SK-N-DZ (cell line): Measurements from ENCODE around the genes RSPH6A and IGFL1.

RAMPAGE:
- cytosol, long total RNA, result no peak
- nucleus, long total RNA, result no peak
Observed at GRCh38 chr19:45532177-45532784, 25.0 kb downstream of the VASP start.

GRCh38 chr19:45764650-45765311 lies 4.3 kb downstream of the SIX5 start:
RAMPAGE:
- cytosol, long total RNA, result no peak
- nucleus, long total RNA, result no peak

RAMPAGE:
- cytosol, long total RNA, result no peak
- nucleus, long total RNA, result no peak
Observed at GRCh38 chr19:45769523-45770141, 580 bp upstream of the SIX5 start.

DNA sequence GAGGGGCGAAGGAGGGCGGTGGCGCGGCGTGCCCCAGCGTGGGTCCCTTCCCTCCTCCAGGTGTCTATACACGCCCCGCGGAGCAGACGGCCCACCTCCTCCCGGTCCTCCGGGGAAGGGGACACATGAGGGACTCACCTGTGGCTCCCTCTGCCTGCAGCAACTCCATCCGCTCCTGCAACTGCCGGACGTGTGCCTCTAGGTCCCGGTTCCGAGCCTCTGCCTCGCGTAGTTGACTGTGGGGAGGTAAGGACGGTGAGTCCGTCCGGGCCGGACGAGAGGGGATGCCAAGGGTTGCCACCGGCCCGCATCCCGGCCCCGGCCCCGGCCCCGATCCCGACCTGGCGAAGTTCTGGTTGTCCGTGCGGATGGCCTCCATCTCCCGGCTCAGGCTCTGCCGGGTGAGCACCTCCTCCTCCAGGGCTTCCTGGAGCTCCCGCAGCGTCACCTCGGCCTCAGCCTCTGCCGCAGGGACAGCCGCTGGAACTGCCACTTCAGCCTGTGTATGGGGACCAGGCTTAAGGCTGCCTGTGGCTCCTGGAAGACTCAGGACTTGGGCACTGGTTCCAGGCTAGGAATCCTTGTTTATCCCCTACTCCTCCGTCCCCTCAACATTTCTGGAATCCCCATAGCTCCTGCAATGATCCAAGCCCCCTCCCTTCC lies 2.5 kb upstream of the SIX5 start:
RAMPAGE:
- cytosol, long total RNA, result no peak
- nucleus, long total RNA, result no peak

GRCh38 chr19:45779019-45780089 lies 2.9 kb downstream of the DMPK start:
RAMPAGE:
- cytosol, long total RNA, result no peak
- nucleus, long total RNA, result no peak

DNA sequence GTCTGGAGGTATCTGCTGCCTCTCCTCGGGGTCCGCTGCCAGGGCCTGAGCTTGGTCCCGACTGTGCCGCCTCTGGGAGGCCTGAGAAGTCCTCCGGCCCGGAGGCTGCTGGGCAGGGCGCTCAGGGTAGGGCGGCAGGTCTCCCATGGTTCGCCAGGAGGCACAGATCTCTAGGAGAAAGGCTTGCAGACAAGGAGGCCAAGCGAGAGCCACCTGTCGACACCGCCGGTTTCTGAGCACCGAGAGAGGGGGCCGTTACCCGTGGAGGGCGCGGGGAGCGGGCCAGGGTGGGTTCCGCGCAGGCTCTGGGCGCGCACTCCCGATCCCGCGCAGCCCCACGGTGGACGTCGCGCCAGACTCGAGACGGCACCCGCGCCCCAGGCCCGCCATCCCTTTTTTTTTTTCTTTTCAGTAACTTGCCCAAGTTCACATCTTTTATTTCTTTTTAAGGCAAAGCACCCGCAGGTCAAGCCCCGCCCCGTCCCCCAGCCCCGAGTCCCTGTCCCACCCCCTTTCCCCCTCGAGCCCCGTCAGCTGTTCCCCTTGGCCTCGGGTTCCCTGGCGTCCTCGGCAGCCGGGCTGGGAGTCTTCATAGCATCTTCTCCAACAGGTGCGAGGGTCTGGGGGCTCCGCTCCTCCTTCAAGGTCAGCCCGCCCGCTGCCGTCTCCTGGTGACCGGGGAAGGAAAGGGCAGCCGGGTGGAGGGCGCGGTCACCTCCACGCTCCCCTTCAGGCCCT lies at the start of gene RSPH6A:
Gene RSPH6A (minus strand): TSS at position 279 of the 738 bp plus-strand sequence.
RAMPAGE:
- cytosol, long total RNA, result no peak
- nucleus, long total RNA, result no peak

DNA sequence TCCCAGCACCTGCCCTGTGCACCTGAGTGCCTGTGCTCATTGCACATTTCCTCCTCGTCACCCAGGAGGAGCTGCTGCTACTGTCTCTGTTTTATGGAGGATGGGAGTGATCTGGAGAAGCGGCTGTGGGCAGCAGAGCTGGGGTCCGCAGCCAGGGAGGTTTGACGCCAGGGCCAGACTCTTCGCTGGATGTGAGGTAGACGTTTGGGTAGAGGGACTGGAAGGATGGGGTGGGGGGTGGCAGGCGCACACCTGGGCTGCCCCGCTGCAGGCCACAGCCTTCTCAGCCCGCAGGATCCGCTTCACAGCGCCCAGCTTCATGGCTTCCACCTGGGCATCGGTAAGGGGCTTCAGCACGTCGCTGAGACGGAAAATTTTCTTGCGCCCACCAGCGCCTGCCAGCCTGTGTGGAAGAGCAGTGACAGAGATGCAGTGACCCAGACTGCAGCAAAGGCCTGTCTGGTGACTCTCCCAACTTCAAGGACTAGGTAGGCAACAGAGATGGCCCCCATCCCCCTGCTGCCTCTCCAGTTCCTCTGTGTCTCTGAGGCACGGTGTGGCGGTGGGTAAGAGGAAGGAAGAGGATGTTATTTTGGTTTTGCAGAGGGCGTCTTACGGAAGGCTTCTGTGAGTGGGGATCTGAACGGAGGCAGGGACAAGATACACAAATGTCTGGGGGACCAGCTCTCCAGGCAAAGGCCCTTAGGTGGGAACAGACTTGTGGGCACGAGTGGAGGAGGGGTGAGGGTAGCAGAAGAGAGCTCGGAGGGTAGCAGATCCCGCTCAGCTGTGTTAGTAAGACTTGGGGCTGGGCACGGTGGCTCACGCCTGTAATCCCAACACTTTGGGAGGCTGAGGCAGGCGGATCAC lies 14.9 kb upstream of the RSPH6A start:
RAMPAGE:
- cytosol, long total RNA, result no peak
- nucleus, long total RNA, result no peak

RAMPAGE:
- cytosol, long total RNA, result no peak
- nucleus, long total RNA, result no peak
Observed at GRCh38 chr19:45854171-45854797, 8.7 kb downstream of the SYMPK start.

DNA sequence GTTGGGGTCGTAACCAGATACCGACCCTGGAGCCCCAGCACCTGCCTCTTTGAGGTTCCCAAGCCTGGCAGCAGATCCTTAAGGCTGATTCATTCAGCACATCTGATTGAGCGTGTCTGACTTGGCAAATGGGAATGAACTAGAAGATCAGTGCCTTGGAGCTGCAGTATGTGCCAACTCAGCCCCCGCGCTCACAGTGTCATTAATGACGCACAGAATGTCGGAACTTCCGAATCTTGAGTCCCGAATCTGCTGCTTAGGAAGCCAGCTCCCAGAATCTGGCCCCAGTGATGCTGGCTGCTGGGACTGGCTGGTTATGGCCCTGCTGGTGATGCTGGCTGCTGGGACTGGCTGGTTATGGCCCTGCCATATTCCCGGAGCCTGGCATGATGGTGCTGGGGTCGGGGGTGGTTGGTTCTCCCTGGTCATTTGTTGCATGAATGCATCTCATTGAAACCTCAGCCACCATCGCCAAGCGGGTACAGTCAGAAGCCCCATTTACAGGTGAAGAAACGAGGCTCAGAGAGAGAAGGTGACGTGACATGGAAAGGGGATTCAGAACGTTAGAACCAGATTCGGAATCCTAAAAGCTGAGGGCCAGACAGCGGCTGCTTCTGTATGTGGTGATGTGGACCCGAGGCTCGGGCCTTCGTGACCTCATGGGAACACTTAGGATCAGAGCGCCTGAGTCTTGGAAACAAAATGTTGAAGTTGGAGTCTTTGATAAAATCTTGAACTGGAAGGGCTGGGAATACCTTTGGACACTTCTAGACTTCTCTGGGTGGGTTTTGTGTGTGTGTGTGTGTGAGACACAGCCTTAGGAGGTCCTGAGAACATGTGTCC lies 2.1 kb downstream of the PGLYRP1 start:
RAMPAGE:
- cytosol, long total RNA, result no peak
- nucleus, long total RNA, result no peak

DNA sequence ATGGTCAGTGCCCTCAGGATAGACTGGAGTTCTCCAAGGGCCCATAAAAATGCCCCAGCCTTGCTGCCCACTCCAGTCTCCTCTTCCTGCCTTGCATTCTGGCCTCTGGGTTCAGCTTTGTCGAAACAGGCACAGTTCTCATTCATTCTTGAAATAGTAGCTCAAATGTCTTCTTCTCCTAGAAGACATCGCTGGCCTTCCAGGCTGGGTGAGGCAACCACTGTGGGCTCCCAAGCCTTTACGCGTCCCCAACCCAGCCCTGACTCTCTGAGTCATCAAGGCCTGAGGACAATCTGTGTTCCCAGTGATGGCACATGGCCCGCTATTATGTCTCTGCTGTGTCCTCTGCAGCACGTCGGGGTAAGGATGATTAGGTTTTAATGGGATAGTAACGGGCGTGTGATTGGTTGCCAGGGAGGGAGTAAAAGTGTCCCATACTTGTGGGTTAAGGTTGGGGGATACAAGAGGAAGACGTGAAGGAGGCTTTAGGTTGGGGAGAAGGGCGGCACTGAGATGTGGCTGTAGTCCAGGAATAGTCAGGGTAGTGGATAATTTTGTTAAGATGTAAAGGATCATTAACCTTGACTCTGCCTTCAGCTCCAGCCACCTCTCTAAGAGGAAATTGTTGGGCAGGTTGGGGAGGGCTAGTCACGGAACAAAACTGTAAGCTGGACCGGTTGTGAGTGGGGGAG lies 28.1 kb upstream of the IGFL1 start:
RAMPAGE:
- cytosol, long total RNA, result no peak
- nucleus, long total RNA, result no peak

DNA sequence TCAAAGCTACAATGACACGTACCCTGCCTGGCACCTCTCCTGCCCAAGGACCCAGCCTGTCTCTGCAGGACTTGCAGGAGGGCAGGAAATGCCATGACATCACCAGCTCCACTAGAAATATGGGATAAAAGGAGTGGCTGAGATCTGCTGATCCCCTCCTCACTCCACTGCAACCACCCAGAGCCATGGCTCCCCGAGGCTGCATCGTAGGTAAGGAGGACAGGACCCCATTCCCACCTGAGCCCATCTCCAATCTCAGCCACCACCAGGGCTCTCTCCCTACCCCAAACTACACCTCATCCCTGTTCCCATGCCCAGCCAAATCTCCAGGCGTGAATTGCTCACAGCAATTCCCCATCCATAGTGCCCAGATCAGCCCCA lies at the start of gene IGFL1:
Gene IGFL1 (plus strand): TSS at position 153 of the 381 bp plus-strand sequence.
RAMPAGE:
- cytosol, long total RNA, result no peak
- nucleus, long total RNA, result no peak

RAMPAGE:
- cytosol, long total RNA, result no peak
- nucleus, long total RNA, result no peak
Observed at GRCh38 chr19:46602292-46603261, 1.4 kb downstream of the CALM3 start.

DNA sequence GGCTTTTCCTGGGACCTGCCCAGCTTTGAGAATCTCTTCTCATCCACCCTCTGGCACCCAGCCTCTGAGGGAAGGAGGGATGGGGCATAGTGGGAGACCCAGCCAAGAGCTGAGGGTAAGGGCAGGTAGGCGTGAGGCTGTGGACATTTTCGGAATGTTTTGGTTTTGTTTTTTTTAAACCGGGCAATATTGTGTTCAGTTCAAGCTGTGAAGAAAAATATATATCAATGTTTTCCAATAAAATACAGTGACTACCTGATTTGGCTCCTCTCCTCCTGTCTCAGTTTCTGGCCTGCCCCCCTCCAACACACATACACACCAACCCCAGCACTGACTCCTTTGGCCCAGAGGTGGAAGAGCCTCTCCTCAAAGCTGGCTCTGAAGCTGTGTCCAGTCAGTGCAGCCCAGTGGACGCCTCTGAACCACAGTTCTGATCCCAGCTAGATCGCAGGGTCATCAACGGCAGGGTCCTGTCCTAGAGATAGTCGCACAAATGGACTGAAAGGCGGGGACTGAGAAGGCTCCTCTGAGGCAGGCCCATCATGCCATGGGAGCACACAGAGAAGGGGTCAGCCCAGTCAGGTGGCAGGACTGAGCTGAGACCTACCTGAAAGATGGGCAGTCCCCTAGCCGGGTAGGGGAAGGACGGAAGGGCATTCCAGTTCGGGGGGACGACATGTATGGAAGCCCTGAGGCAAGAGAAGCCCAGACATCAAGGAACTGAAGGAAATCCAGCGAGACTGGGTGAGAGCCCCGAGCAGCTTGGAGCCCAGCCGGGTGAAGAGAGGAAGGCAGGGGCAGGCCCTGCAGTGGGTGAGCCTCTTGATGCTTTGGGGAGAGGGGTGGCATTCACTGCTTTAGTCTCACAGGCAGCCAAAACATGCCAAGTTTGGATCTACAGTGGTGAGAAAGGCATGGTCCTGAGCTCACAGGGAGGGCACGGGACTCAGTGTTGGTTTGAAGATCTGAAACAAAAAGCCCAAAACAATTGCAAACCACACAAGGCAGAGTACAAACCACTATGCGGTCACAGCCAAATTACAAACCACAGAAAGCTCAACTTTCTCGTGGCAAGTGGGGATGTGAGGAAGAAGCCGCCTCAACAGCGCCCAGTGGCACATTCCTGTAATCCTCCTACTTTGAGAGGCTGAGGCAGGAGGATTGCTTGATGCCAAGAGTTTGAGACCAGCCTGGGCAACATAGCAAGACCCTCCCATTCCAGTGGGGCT lies 9.8 kb downstream of the CALM3 start:
RAMPAGE:
- cytosol, long total RNA, result no peak
- nucleus, long total RNA, result no peak

DNA sequence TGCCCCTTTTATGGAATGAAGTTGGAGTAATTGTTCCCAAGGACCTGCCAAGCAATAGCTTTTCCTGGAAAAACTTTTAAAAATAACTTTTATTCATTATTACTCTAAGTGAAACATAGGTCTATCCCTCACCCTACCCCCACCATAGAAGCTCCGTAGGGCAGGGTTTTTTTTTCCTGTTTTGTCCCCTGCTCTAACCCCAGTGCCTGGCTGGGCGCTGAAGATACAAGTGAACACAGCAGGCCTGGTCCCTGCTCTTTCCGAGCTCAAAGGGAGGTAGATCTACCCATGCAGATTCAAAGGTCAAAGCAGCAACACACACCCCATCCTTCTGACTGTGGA lies 8.7 kb upstream of the GNG8 start:
RAMPAGE:
- cytosol, long total RNA, result no peak
- nucleus, long total RNA, result no peak

RAMPAGE:
- cytosol, long total RNA, result no peak
- nucleus, long total RNA, result no peak
Observed at GRCh38 chr19:46704481-46705055, 12.3 kb downstream of the PRKD2 start.

GRCh38 chr19:46756416-46757722 lies 10.6 kb upstream of the STRN4 start:
RAMPAGE:
- cytosol, long total RNA, result no peak
- nucleus, long total RNA, result no peak

GRCh38 chr19:46926972-46927718 lies 66.3 kb downstream of the ARHGAP35 start:
RAMPAGE:
- cytosol, long total RNA, result no peak
- nucleus, long total RNA, result no peak

DNA sequence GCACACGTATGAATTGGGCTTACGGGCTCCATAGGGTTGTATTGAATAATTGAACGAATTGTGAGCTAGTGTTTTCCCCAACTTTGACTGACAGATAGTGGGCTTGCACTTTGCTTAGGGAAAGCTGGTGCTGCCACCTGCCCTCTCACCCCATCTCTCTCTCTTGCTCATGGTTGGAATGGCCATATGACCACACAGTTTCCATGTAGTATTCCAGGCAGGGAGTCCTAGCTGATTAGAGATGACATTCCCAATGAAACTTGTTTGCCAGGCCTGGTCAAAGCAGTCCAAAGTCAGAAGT lies 76.3 kb upstream of the NPAS1 start:
RAMPAGE:
- cytosol, long total RNA, result no peak
- nucleus, long total RNA, result no peak

DNA sequence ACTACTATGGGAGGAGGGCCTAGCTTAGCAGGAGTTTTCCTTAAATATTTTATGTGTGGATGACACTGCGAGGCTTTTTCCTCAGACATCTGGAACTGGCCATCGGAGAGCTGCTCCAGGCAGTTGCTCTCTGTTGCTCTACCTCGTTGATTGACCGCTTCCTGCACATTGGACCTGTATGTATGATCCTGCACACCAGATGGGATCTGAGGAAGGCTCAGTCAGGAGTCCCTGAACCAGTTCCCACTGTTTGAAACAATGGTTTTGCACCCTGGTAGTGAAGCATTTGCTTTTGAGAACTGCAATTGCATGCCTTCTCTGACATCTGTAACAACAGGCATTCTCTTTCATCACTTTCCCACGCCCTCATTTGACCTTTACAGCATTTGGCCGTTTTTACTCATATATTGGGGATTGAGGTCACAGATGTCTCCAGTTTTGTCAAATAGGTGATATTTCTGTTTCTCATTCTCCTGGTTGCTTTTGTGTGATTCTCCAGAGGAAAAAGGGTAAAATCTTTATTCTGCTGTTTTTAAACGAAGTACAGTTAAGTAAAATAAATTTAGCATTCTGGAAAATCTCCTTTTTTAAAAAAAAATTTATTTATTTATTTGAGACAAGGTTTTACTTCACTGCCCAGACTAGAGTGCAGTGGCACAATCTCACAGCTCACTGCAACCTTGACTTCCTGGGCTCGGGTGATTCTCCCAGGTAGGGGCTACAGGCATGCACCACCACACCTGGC lies 61.0 kb upstream of the NPAS1 start:
RAMPAGE:
- cytosol, long total RNA, result no peak
- nucleus, long total RNA, result no peak

RAMPAGE:
- cytosol, long total RNA, result no peak
- nucleus, long total RNA, result no peak
Observed at GRCh38 chr19:47100060-47100573, 13.5 kb downstream of the ZC3H4 start.